ENCODE results near the genes ADCY10, TBX19, DPT and F5.

GRCh38 chr1:167541097-167542455 is 12.0 kb downstream of the CREG1 start:
- PRO-cap, result no peak

- PRO-cap, result no peak
Measured at GRCh38 chr1:167555943-167556325, 2.4 kb upstream of the CREG1 start.

GRCh38 chr1:167628734-167629100 is 1.3 kb upstream of the RCSD1 start:
- PRO-cap, result no peak

GRCh38 chr1:167722701-167723081 is 909 bp downstream of the MPZL1 start:
- PRO-cap, result unidirectional peak, plus-strand start at chr1:167723072

DNA sequence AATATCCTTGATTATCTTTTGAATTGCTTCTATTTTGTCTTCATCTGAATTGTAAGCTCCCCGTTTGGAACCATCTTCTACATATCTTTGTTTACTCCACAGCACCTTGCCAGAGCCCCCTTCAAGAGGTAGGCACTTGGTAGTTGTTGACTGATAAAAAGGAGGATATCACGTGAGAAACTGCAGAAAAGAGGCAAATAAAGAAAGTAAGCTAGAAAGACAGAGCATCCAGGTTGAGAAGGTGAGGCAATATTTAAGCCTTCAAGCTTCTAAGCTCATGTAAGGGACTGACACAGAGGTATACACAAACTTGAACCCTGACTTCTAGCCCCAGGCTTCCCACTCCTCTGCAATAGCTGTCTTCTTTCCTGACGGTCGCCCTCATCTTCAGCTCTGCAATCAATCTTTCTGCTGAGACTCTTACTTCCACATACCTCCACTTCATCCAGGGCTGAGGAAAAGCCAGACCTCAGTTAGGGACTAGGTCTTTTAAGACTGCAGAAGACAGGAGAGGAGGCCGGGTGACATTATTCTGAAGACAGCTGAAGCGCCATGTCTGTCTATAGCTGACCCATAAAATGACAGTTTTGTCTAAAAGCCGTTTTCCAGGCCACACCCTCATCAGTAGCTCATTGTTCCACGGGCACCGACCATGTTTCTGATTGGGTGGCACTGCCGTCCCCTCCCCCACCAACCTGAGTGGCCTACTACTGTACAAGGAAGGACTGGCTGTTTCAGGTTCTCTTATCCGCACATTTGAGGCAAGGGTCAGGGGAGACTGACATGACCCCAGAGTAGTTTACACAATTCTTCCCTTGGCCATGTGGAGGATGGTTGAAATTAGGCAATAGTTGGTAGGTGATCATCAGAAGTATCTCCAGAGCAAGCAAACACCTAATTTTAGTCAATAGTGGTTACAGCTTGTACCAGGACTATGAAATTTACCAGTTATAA is at the start of gene ADCY10:
Gene ADCY10 (minus strand): TSS at position 593 of the 954 bp plus-strand sequence.
- PRO-cap, result no peak

GRCh38 chr1:168089487-168090122 is 47.1 kb downstream of the GPR161 start:
- PRO-cap, result no peak

DNA sequence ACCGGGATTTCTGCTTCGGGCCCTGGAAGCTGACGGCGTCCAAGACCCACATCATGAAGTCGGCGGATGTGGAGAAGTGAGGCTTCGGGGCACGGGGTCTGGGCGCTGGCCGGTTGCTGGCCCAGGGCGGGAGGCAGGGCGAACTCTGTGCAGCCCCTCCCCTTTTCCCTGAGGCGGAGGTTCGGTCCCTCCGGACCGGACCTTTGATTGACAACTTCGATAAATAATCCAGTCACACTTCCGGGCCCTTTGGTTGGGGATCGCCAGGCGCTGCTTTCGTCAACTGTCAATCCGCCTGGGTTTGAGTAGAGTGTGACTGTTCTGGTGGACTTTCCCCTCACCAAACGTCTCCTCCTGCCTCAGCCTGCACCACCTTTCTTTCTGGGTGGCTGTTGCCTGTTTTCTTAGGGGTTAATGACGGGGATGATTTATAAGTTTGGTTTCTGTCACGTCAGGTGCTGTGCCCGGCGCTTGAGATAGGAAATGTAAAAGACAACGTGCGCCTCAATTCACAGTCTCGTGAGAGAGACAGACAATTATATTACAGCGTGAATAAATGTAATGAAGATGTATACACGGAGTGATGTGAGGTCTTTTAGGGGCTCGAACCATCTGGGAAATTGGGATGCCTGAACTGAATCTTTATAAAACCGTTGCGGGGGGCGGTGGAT is 479 bp downstream of the TIPRL start:
- PRO-cap, result bidirectional peak, plus-strand start at position 252 of the sequence, minus-strand start at position 147 of the sequence; bidirectional peak, plus-strand start at position 343 of the sequence, minus-strand start at position 288 of the sequence

GRCh38 chr1:168220457-168220848 is 5.4 kb upstream of the SFT2D2 start:
- PRO-cap, result no peak

DNA sequence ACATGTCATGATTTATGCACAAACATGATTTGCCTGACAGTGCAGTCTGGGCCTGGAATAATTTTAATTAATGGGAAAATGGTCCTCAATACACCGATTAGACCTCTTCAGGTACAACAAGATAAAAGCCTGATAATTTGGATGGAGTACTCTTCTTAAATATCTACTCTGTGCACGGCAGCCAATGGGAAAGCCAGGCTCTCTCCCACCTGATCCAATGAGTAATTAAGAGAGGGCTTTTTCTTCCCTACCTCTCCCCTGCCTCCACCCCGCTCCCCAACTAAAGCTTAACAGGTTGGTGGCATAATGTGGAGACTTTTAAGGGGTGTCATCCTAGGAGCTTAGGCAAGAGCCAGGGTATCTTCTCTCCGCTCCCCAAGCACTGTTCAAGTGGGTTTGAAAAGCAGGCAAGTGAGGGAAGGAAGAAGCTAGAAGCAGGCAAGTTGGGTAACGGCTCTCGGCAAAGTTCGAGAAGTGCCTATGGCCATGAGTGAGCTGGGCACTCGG is at the start of gene TBX19:
Gene TBX19 (plus strand): TSS at position 267 of the 507 bp plus-strand sequence.
- PRO-cap, result no peak

- PRO-cap, result no peak
Measured at GRCh38 chr1:168354979-168355283, 74.3 kb downstream of the TBX19 start.

GRCh38 chr1:168443909-168444420 is 99.8 kb downstream of the XCL2 start:
- PRO-cap, result no peak

GRCh38 chr1:168600829-168601028 is 24.3 kb downstream of the XCL1 start:
- PRO-cap, result unidirectional peak, minus-strand start at chr1:168600908

DNA sequence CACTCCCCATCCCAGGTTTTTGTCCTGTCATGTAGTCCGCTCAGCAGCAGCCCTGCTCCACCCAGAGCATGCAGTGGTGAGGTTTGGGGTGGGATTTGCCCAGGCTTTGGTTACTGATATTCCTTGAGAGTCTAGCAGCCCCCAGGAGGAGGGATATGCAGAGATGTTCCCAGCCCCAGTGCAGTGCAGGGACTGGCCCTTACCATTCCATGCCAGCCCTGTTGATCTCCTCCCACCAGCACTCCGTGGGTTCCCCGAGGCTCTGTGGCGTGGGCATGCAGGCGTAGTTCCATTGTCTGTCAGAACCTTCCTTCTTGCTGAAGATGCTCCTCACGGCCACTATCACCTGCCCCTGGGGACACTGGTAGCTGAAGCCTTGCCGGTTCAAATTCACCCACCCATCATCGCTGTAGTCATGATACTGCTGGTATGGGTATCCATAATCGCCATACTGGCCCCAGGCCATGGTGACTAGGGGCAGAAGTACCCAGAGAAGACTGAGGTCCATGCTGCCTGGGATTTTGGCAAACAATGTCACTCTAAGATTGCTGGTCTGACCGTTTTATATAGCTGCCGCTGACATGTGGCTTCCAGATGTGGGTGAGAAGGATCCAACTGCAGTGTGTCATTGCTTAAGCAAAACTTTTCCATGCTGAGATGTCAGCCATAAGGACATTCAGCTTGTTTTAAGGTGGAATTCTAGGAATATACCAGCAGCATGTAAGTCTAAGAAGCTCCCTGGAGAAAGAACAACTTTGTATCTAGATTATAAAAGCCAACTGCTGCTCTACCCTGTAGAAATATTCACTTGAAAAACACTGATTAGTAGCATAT is at the start of gene DPT:
Gene DPT (minus strand): TSS at position 540 of the 834 bp plus-strand sequence.
- PRO-cap, result no peak

- PRO-cap, result unidirectional peak, plus-strand start at chr1:168833544
Measured at GRCh38 chr1:168833388-168833706, 104.3 kb upstream of the DPT start.

DNA sequence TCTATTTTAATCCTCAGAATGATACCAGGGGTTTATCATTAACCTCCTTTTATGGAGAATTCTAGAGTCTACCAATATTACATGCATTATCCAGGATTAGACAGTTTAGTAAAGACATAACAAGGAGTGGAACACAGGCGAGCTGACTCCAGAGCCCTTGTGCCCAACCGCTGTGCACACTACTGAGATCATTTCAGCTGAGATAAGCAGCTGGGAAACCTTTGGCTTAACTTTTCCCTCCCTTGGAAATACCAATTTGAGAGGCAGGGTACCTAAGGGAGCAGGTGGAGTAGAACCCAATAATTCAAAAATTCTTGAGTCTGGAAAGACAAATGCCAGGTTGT is 59.8 kb upstream of the ATP1B1 start:
- PRO-cap, result bidirectional peak, plus-strand start at position 117 of the sequence, minus-strand start outside the sequence

DNA sequence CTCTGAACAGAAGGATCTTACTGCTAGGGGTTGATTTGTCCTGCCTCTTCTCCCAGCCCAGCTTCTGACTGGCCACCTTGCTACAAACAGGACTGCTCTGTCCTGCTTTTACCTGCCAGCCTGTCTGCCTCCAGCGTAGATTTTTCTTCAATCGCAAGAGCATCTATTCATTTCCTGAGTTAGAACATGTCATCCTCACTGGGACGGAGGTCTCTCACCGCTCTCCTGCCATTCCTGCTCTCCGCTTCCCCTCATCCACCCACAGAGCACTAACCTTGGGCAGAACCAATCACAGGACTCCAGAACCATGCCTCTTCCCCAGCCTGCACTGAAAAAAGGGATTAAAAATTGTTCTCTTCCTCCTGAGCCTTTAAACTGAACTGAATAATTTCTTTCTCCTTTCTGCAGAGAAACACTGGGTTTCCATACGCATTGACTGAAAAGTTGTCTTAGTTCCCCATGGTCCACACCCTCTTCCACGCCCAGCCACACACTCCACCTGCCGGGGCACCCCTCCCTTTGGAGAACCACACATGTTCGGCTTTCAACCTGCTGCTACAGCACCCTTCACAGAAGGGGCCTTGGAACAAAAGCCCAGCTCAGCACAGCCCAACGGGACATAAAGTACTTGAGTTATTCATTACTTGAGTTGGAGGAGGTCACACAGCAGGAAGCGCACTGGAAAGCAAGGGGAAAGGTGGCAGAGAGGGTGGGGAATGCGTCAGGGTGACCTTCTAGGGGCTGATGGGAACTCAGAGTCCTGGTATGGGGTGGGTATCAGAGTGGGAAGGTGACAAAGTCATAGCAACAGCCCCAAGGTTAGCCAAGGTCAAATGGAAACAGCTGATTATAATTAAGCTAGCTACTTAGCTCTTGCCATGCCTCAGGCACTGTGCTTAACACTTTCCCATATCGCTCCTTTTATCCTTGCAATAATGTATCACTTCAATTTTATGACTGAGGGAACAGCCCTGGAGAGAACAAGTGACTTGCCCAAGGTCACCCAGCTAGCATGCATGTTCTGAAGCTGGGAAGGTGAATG is 3.1 kb upstream of the ATP1B1 start:
- PRO-cap, result bidirectional peak, plus-strand start at position 647 of the sequence, minus-strand start at position 438 of the sequence; unidirectional peak, minus-strand start at position 894 of the sequence

- PRO-cap, result no peak
Measured at GRCh38 chr1:169117241-169117974, 10.9 kb downstream of the ATP1B1 start.

- PRO-cap, result no peak
Measured at GRCh38 chr1:169401722-169402224, 25.5 kb downstream of the CCDC181 start.

DNA sequence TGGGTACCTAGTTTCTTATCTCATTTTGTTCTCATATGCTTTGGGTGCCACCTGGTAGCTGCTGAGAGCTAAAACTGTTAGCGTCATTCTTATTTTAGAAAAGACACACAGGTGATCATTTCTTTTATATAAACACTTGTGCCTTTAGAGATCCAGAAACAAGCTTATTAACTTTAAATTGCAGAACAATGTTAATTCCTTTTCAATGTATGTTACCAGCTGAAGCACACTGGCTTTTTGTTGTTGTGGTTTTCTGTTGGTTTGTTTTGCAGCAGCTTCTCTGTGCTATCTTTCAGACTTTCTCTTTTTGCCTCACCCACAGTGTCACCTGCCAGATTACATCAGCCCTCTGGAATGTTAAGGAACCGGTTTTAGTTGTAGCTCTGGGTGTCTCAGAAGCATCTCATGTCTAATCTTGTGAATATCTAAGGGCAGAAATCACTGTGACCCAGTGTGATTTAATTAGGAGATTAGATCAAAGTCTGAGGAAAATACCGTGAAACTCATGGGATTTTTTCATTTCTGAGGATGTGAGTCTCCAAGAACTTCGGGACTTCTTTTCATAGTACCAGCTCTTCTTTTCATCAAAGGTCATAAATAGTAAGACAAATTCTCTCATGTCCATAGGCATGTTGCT is 43.5 kb upstream of the SLC19A2 start:
- PRO-cap, result unidirectional peak, minus-strand start at position 282 of the sequence

GRCh38 chr1:169586144-169587190 is at the start of gene F5:
F5 (minus strand) TSS chr1:169586481.
- PRO-cap, result unidirectional peak, minus-strand start at chr1:169586529

Data from colonic mucosa (tissue), 1 donor.